ENCODE measurements around the genes HOXD10, HOXD3, AGPS and TTC30B.

DNA sequence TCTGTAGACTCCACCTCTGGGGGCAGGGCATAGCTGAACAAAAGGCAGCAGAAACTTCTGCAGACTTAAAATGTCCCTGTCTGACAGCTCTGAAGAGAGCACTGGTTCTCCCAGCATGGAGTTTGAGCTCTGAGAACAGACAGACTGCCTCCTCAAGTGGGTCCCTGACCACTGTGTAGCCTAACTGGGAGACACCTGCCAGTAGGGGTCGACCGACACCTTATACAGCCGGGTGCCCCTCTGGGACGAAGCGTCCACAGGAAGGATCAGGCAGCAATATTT is 44.0 kb downstream of the LNPK start:
- PRO-cap: no peak

DNA sequence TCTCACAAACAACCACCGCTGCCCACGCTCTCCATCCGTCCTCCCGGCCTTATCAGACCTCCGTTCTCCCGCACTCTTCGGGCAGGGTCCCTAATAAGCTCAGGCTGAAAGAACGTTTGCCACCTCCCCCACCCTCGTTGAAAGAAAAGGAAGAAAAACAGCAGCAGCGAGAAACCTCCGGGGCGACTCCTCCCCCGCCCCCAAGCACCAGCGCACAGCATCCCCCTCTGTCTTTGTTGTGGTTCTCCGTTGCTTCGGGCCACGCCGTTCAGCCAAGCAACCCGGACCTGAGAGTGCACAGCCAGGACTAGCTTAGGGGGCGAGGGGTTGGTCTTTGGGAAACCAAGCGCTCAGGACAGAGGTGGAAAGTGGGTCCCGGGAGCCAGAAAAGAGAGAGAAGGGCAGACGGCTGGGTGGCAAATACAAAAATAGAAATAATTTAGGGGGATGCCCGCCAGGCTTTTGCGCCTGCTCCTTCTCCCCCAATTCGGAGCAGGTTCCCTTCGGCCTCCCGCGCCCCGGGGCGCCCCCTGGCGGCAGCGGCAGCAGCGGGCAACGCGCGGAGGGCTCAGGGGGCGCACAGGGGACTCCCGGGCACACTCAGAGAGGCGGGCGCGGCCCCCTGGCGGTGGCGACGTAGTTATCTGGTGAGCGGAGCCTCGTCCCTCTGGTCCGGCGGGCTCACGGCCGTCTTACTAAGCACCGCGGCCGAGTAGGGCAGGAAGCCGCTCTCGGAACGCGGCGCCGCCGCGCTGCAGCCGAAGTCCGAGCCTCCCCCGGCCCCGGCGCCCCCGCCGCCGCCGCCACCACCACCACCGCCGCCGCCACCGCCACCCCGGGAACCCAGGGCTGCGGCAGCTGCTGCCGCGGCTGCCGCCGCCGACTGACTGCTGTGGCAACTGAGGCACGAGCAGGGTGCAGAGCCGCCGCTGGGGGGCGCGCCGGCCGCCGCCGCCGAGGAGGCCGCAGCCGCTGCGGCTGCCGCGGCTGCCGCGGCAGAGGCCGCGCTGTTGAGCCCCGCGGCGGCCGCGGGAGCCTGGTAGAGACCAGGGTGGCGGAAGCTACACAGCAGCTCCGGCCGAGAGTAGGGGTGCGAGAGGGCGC is 3.9 kb downstream of the EVX2 start:
- PRO-cap: no peak

- PRO-cap: no peak
These were observed 4.1 kb upstream of the HOXD13 start for GRCh38 chr2:176088268-176088952.

- PRO-cap: no peak
These were observed at the start of gene HOXD10 for GRCh38 chr2:176116258-176116878. TSS of gene HOXD10 (plus strand) at chr2:176116778.

GRCh38 chr2:176137966-176138310 is 8.4 kb downstream of the HOXD8 start:
- PRO-cap: no peak

DNA sequence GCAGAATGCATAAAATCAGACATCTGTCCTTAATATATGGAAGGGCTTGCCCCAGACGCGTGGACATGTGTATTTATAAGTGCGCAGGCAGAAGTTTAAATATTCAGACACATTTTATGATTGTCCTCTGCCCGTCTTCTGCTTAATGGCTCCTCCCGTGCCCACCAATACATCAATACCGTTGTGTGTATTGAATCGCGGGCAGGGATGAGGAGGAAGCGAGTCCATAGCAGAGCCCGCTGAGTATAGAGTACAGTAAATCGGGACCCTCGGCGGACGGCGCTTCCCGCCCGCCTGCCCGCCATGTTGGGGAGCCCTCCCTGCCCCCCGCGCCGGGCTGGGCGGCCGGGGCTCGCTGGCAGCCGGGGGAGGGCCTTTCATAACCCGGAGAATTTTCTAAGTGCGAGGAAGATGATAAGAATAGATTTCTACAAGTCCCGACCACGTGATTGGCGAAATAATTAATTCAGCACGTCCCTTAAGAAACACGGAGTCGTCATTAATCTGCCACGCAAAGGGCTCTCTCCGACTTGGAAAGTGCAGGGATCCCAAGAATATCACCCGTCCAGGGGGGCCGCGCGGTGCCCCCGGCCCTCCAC is at the start of gene HOXD3:
Gene HOXD3, plus strand, starts transcription at position 490 of the 599 bp plus-strand sequence.
- PRO-cap: no peak

GRCh38 chr2:176465689-176466142 is 196.5 kb downstream of the MTX2 start:
- PRO-cap: no peak

GRCh38 chr2:176518724-176519311 is 249.6 kb downstream of the MTX2 start:
- PRO-cap: no peak

DNA sequence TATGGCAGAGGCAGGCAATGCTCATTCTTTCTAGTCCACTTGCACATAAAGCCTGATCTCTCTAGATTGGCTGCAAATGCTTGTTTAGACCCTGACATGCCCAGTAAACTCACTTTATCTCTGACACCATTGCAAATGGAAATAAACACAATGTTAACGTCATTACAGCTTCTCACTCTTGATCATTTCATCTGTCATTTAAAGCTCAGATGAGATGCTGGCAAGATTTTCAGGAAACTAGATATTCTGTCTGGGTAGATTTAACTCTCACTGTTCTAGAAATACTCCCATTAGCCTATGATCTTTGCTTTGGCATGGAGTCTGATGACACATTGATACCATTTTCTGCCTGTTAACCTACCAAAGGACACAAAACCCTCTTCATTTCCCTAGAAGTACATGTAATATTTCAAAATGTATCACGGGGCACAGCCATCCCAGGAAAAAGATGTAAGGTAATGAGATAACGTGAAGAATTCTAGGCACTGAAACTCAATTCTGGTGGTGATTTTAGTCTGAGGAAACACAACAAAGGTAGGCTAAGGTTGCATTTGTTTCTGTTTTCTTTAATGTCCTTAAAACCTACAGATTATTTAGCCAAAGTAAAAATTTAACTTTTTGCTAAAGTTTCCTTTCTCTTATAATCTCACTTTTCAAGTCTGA is 320.6 kb upstream of the HNRNPA3 start:
- PRO-cap: no peak

DNA sequence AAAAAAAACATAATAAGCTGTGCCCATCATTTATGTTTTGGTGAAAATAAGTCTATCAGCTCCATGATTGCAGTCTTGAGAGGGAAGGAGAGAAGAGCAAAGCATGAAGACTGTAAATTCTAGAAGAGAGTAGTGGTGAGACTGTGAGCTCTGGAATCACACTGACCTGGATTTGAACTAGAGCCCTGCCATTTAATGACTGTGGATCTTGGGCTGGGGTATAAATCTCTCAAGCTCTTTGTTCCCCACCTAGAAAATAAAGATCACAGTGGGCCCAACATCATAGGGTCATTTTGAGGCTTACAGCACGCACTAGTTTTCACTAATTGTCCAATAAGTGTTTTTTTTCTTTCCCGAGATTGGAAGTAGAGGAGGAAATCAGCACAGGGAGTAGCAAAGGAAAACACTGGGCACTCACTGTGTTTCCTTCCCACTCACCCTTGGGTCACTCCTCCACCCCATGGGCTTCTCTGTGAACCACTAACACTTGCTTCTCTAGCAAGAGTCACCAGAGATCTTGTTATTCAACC is 61.4 kb upstream of the HNRNPA3 start:
- PRO-cap: no peak

GRCh38 chr2:177164960-177165692 is 47.5 kb upstream of the HNRNPA3 start:
- PRO-cap: no peak

DNA sequence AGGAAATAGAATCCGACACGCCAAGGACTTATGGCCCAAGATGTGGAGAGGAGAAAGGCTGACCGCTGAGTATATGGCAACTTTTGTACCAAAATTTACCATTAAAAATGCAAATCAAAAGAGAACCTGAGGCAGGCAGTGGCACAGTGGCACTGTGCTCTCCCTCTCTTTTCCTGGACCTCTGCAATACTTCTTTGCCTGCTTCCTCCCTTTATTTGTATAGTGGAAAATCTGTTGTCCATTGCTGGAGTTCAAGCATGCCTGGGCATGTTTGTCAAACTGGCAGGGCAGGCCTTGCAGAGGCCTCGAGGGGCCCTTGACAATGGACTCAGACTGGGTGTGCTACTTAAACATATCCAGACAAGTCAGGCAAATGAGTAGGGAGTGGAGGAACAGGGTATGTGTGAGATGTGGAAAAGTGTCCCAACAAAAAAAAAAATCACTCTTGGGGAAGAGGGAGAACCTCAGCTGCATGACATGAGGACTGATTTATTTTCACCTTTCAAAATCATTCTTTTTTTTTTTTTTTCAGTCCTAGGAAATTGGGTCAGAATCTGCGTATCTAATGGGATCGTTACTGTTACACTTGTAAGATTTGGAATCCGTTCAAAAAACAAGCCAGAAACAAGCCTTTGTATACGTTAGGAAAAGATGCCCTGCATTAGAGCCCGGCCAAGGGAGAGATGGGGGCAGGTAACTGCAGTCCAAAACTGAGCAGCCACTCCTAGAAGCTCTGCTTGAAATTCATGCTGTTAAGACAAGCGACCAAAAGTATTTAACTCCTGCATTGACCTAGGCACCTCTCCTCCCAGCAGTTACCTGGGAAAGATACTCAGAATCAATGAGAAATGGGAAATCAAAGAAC is 42.3 kb upstream of the HNRNPA3 start:
- PRO-cap: no peak

DNA sequence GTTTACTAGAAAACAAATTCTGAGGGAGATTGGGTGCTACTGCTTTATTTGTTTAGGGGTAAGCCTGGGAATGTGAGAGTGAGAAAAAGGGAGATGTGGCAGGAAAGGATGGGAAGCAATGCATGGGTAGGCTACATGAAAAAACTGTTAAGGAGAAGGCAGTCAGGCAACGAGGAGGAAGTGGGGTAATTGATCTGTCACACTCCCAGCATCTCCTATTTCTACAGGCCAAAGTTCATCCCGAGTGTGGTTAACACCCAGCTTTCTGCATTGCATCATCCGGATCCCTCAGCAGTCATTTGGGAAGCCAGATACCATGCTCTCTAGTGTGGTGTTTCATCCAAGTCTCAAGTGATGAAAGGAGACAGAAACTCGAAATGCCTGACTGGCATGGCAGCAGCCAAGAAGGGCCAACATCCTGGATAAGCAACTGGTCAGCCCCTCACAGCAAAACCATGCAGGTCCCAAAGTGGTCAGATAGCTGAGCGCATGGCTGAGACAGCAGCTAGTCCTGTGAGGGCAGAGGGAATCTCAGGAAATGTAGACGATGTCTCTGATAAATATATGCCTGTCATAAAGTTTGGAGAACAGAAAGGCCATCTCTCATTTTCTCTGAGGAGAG is 24.9 kb upstream of the HNRNPA3 start:
- PRO-cap: no peak

- PRO-cap: no peak
These were observed 6.5 kb downstream of the HNRNPA3 start for GRCh38 chr2:177218846-177219664.

GRCh38 chr2:177342029-177342808 is 50.4 kb upstream of the AGPS start:
- PRO-cap: no peak

DNA sequence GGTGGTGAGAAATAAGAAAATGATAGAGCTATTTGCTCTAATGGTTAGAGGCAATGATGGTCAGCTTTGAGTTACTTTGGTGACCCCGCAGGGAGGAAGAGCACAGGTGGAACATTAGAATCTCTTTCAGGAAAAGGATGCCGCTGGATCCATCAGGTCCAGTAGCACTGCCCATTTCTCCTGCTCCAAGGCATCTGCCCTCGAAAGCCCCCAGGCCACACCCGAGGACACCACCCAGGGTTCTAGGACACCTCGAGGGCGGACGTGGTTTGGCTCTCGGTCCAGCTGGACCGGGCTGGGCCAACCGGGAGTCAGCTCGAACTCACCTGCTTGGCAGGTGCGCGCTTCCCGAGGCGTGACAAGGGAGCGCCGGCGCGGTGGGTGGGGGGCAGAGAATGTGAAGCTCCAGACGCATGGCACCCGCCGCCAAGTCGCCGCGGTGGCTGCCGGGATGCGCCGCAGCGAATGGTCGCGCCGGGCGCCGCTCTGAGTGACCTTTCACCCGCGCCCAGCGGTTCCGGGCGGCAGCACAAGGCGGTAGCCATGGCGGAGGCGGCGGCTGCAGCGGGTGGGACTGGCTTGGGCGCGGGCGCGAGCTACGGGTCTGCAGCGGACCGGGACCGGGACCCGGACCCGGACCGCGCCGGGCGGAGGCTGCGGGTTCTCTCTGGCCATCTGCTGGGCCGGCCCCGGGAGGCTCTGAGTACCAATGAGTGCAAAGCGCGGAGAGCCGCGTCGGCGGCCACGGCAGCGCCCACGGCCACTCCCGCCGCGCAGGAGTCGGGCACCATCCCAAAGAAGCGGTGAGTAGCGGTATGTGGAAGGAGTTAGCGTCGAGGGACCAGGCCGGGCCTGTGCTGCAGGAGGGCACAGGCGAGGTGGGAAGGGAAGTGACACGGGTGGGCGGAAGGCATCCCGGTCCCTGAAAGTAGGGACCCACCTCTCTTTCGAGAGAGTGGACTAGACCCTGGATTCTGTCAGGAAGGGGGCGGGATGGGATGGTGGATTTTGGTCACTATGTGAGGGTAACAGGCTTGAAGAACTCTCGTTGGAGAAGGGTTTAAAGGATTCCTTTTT is at the start of gene AGPS:
Gene AGPS, plus strand, starts transcription at position 527 of the 1,077 bp plus-strand sequence.
- PRO-cap: bidirectional peak, plus-strand start at position 544 of the sequence, minus-strand start at position 416 of the sequence

- PRO-cap: no peak
These were observed at the start of gene TTC30B for GRCh38 chr2:177552205-177553288. TSS of gene TTC30B (minus strand) at chr2:177552796.

DNA sequence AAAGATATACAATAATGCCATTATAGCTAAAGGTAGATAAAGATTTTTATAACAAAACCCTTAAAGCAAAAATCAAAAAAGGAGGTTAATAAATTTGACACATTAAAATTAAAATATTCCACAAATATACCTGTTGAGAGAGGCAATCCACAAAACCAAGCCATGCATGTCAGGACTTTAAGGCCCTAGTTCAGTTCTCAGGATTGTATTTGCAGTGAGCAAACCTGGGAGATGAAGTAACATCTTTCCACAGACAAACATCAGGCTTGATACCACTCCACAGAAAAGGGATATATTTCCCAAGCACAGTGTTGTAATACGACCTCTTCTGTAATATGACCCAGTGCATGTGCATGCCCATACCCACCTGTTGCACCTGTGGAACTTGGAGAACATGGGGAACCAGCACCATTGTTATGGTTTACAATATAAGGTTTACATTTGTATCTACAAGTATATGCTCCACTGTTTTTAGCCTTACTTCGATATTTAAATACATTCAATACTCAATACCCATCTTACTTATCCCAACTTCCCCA is 184.0 kb downstream of the PDE11A start:
- PRO-cap: no peak

DNA sequence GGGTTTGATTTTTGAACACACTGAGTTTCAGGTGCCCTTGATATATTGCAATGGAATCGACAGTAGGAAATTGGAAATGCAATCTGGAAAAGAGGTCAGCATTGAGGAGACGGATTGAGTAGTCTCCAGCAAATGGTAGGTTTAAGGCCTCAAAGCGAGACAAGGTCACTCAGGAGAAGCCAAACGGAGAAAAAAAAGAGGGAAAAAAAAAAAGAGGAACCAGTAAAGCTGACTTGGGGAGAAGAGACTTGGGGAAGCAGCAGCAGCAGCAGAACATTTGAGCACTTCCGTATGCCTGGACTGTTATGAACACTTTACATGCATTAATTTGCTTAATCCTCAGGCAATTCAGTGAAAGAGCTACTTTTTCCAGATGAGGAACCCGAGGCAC is 81.2 kb downstream of the OSBPL6 start:
- PRO-cap: no peak

DNA sequence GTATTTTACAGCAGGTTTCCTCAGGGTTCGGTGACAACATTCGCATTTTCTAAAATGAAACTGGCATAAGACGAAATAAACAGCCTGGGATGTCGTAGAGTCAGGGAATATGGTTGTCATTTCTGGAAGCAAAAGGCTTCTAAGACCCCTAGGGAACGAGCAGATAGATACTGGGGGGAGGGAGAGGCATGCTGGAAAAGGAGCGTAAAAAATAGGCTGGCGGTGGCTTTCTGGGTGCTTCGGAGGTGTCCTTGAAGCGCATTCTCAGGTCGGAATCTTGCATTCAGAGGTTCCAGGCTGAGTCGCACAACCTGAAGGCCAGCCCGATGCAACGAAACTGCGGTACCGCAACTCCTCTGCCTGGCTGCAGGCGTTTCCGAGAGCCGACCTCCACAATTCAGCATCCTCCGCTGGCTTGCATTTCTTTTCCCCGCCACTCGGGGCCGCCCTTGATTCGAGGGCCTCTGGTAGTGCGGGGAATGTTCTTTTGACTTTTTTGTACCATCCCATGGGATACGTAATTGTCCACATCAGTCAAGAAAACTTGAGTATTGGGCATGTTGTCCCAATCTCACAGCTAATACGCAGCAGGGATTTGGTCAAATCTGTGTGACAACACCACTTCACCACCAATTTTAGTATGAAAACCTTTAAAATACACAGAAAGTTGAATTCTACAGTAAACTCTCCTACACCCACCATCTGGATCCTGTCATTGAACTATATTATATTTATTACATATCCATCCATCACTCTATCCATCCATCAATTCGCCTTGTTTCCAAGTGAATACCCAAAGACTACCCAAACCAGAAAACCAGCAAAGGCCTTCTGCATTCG is 593 bp upstream of the FKBP7 start:
- PRO-cap: unidirectional peak, minus-strand start at position 339 of the sequence